Lower leg skin (tissue), 2 donors: ENCODE measurements around a stretch of chr2.

DNA sequence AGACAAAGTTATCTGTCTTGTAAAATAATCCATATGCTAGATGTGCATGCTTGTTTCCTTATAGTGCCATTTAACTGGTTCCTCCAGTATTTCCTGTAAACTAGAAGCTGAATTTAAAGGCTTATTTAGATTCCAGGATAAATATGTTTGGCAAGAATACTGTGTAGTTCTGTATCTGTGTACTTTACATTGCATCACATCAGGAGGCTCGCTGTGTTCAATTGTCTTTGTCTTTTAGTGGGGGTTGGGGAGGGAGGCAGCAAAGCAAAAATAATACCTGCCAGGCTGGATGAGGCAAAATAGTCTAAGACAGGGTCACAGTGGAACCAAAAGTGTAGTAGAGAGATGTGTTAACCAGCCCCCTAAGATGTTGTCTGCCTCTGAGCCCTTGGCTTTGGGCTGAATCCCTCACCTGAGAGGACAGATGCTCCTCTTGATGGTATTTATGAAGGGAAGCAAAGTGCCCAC, 7.5 kb upstream of the AFTPH start:
- PRO-cap: no peak
- RAMPAGE, long total RNA, 2 experiments: no peak in any of the 2 experiments

DNA sequence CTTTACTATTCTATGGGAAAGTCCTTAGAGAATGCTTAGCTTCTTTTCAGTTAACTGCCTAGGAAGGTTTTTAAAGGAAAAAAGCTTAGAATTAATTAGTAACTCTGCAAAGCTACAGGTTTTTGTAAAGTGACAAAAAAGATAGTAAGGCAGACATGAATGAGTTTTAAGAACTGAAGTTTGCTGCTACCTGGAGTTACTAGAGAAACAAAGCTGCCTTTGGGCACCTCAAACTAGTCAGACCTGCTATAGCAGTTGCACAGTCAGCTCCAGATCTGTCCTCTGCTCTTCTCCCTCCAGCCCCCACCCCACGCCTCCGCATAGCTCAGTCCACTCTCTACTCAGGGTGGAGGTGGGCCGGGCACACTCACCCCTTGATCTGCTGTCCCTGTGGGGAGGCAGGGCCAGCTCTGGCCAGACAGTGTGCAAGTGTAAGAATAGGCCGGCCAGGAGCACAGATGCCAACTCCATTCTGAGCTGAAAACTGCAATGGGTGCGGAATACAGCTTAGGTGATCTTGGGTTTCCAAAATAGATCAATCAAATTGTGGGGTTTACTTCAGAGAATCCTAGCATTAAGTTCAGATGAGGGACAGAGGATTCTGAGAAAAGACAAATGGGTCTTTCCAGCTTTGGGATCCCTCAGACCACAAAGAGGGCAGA, 4.1 kb downstream of the SERTAD2 start:
- PRO-cap: no peak
- RAMPAGE, long total RNA, 2 experiments: no peak in any of the 2 experiments

DNA sequence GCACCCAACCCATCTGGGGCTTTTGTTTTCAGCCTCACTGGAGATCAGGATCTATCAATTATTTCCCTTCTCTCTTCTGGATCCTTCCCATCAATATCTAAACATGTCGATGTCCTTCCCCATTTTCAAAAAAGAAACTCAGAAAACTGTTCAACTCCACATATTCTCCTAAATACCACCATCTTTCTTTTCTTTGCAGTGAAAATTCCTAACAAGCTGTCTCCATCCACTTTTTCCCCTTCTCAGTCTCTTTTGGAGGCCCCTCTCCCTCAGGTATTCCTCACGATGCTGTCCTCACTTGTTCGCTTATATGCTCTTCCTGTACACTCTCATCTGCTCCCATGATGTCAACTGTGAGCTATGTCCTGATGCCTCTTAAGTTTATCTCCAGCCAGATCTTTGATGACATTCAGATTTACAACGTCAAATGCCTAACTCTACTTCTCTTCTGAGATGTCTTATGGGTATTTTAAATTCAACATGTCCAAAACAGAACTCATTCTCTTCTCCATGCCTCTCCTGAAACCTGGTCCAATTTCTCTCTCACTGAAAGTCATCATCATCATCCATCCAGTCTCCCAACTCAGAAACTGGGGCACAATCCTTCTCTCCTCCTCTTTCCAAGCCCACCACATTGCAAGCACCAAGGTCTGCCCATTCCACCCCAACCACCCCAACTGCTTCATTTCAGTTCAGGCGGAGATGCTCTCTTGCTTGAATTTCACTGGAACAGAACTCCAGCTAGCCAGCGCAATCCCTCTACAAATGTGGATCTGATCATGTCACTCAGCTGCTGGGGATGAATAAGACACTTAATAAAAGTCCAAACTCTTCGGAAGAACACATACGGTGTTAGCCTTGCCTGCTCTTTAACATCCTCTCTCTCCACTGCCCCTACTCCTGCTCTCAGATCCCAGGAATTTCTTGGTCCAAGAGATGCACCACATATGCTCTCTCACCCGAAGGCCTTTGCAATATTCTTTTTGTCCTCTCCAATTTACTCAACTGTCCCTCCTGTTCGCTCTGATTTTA, 55.3 kb upstream of the SERTAD2 start:
- PRO-cap: no peak
- RAMPAGE, long total RNA, 2 experiments: no peak in any of the 2 experiments

- PRO-cap: no peak
- RAMPAGE, long total RNA, 2 experiments: no peak in any of the 2 experiments
Measured at GRCh38 chr2:64749084-64749442, 95.3 kb upstream of the SERTAD2 start.

- PRO-cap: no peak
- RAMPAGE, long total RNA, 2 experiments: no peak in any of the 2 experiments
Measured at GRCh38 chr2:65276201-65276615, 48.6 kb downstream of the ACTR2 start.

DNA sequence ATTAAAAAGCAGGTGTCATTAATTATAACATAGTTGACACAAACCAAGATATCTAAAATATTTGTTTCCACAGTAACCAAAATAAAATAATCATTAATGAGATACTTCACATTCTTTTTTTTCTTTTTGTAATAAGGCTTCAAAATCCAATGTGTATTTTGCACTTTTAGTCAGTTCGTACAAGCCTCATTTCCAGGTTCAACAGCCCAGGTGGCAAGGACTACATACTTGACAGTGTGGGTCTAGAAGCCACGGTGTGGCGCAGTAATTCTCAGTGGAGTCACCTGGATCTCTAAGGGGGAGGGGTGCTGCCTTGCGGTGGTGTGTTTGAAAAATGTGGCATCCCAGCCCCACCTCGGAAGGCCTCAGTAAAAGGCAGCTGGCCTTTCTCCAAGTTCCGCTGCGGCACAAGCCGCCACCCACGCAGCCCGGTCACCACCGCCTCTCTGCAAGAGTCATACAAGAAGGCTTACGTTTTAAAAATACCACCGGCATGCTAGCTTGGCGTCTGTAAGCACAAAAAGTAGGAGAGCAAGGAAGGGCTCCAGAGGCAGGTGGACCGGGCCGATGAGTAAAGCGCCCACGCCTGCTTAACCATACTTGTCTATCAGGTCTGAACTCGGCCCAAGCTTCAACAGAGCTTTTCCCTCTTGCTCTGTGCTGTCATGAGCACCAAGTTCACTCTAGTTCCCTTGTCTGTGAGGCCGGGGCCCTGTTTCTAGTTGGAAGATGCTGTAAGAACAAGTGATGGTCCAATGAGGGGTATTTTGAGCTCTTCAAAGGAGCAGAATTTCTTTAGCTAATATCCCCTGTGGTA, 49.6 kb downstream of the SPRED2 start:
- PRO-cap: no peak
- RAMPAGE, long total RNA, 2 experiments: no peak in any of the 2 experiments

- PRO-cap: no peak
- RAMPAGE, long total RNA, 2 experiments: no peak in any of the 2 experiments
Measured at GRCh38 chr2:65434731-65435300, 2.4 kb upstream of the SPRED2 start.

DNA sequence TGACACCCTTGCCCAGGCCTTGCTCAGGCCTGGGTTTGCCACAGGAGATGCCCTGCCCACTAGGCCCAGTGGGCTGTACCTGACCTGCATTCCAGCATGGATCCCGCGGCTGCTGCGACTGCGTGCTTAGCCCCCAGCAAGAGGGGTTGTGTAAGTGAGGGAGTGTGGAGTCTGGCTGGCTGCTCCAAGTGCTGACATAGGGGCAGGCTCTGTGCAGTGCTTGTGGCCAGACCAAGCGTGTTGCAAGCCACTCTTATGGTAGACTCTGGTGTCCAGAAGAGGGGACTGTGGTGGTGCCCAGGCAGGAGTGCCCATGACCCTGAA, 491.8 kb upstream of the MEIS1 start:
- PRO-cap: no peak
- RAMPAGE, long total RNA, 2 experiments: no peak in any of the 2 experiments

- PRO-cap: no peak
- RAMPAGE, long total RNA, 2 experiments: no peak in any of the 2 experiments
Measured at GRCh38 chr2:66426217-66426756, 8.6 kb upstream of the MEIS1 start.

GRCh38 chr2:66433782-66434734, 867 bp upstream of the MEIS1 start:
- PRO-cap: bidirectional peak, plus-strand start at chr2:66434416, minus-strand start at chr2:66434294
- RAMPAGE, long total RNA, 2 experiments: no peak in any of the 2 experiments

- PRO-cap: no peak
- RAMPAGE, long total RNA, 2 experiments: no peak in any of the 2 experiments
Measured at GRCh38 chr2:66445637-66445825, 10.6 kb downstream of the MEIS1 start.

- PRO-cap: no peak
- RAMPAGE, long total RNA, 2 experiments: no peak in any of the 2 experiments
Measured at GRCh38 chr2:66456081-66456860, 21.3 kb downstream of the MEIS1 start.

DNA sequence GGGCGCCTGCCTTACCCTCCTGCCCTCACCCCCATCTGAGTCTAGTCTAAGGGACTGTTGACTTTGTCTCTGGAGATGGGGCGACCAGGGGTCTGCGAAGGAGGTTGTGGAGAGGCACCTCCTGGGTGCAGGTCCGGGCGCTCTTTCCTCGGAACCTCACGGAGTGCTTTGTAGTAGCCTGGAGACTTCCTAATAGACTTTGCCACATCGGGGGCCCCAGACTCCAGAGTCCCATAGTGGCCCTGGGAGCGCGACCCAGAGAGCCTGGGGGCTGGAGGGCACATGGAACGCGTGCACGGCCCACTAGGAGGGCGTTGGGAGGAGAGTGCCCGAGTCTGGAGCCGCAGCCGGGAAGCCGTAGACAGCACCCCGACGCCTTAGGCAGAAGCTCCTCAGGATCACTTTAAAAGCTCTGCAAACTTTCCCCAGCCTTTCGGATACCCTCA, 141.5 kb downstream of the MEIS1 start:
- PRO-cap: no peak
- RAMPAGE, long total RNA, 2 experiments: no peak in any of the 2 experiments

GRCh38 chr2:66582605-66583537, 147.9 kb downstream of the MEIS1 start:
- PRO-cap: no peak
- RAMPAGE, long total RNA, 2 experiments: no peak in any of the 2 experiments

GRCh38 chr2:66690909-66691640, 256.1 kb downstream of the MEIS1 start:
- PRO-cap: no peak
- RAMPAGE, long total RNA, 2 experiments: no peak in any of the 2 experiments

DNA sequence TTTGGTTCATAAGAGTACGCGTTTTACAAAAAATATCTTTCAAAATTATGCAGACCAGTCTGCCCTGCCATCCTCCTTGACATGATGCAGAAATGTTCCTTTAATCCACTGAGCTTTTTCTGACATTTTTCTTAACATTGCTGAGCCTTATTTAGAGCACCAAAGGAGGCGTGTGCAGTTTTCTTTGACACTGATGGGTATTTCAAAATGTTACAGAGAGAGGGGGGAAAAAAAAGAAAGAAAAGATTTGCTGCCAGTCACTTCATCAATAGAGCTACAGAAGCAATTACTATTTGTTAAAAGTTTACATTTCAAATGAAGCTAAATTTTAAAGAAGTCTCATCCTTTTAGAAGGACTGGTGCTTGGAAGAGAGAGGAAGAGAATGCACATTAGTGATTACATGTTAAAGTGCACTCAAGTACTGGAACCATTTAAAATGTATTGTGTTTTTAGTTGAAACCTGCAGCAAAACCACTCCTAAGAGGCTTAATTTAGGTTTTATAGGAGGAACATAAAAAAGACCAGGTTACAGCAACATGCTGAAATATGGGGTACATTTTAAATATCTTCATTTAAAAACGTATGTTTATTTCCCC, 258.2 kb downstream of the MEIS1 start:
- PRO-cap: no peak
- RAMPAGE, long total RNA, 2 experiments: no peak in any of the 2 experiments

GRCh38 chr2:66698239-66699190, 263.6 kb downstream of the MEIS1 start:
- PRO-cap: no peak
- RAMPAGE, long total RNA, 2 experiments: no peak in any of the 2 experiments

- PRO-cap: no peak
- RAMPAGE, long total RNA, 2 experiments: no peak in any of the 2 experiments
Measured at GRCh38 chr2:66702197-66703016, 267.5 kb downstream of the MEIS1 start.

DNA sequence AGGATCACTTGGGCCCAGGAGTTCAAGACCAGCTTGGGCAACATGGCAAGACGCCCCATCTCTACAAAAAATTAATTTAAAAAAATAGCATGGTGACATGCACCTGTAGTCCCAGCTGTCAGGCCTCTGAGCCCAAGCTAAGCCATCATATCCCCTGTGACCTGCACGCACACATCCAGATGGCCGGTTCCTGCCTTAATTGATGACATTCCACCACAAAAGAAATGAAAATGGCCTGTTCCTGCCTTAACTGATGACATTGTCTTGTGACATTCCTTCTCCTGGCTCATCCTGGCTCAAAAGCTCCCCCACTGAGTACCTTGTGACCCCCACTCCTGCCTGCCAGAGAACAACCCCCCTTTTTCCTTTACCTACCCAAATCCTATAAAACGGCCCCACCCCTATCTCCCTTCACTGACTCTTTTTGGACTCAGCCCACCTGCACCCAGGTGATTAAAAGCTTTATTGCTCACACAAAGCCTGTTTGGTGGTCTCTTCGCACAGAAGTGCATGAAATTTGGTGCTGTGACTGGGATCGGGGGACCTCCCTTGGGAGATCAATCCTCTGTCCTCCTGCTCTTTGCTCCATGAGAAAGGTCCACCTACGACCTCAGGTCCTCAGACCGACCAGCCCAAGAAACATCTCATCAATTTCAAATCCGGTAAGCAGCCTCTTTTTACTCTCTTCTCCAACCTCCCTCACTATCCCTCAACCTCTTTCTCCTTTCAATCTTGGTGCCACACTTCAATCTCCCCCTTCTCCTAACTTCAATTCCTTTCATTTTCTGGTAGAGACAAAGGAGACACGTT, 65.5 kb upstream of the ETAA1 start:
- PRO-cap: no peak
- RAMPAGE, long total RNA, 2 experiments: no peak in any of the 2 experiments

DNA sequence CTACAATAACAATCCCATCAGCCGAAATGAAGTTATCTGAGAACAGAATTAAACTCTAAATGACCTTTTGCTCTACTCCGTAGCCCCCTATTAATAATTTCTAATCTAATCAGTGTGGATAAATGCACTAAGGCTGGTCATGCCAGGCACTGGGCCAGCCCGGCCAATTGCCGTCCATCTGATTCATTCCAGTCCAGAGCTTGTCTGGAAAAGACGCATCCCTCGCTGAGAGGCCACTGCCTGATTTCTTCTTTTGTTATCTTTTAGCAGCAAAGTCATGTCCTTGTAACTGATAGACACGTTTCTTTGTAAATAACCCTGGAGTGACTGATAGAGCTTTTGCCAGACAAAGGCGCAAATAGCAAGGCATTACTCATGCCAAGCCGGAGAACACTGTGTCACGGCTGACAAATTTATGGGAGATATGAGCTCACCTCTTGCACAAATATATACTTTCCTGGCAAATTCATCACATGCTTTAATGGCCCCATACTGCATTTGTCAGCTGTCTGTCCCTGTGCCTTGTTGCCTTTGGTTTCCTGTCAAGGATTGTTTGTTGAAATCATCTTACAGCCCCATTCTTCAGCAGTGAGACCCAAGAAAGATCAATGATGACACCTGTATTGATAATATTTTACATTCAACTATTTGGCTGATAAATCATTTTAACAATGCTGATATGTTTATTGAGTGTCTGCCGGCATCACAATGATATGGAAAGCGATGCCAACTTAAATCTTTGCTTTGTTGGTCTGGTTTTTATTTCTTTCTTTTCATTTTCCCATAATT, 164.4 kb downstream of the ETAA1 start:
- PRO-cap: no peak
- RAMPAGE, long total RNA, 2 experiments: no peak in any of the 2 experiments